HEK293 (cell line): ENCODE results near the genes SMARCC2, SPRYD4 and BAZ2A.

DNA sequence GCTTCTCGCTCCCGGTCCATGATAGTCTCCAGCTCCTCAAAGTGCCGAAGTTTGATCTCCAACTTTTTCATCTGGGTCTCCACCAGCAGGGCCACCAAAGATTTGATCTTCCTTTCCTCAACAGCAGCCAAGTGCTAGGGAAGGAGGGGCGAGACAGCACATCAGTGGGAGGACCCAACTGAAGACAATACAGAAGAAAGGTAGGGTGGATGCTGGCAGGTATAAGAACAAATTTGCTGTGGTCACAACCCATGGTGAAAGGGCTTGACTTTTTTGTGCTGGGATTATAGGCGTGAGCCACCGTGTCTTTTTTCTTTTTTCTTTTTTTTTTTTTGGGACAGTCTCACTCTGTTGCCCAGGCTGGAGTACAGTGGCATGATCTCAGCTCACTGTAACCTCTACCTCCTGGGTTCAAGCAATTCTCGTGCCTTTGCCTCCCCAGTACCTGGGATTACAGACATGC lies 9.9 kb downstream of the MYL6 start:
- PRO-cap, result no peak
- RRBS, 2 experiments, result no CpG with 5 or more reads among the region's 7 CpGs

- PRO-cap, result bidirectional peak, plus-strand start at chr12:56189770, minus-strand start at chr12:56189499
- RRBS, 2 experiments, result under 1 to 1% methylated on average over 15 to 20 of the region's 90 CpGs
These were observed at the start of gene SMARCC2 for GRCh38 chr12:56189166-56189921. Gene SMARCC2, minus strand, starts transcription at chr12:56189483.

- PRO-cap, result no peak
- RRBS, 2 experiments, result no CpG with 5 or more reads among the region's 1 CpG
These were observed 1.6 kb downstream of the ANKRD52 start for GRCh38 chr12:56256551-56257014.

GRCh38 chr12:56267381-56267994 lies 746 bp downstream of the COQ10A start:
- PRO-cap, result no peak
- RRBS, 2 experiments, result no CpG with 5 or more reads among the region's 22 CpGs

DNA sequence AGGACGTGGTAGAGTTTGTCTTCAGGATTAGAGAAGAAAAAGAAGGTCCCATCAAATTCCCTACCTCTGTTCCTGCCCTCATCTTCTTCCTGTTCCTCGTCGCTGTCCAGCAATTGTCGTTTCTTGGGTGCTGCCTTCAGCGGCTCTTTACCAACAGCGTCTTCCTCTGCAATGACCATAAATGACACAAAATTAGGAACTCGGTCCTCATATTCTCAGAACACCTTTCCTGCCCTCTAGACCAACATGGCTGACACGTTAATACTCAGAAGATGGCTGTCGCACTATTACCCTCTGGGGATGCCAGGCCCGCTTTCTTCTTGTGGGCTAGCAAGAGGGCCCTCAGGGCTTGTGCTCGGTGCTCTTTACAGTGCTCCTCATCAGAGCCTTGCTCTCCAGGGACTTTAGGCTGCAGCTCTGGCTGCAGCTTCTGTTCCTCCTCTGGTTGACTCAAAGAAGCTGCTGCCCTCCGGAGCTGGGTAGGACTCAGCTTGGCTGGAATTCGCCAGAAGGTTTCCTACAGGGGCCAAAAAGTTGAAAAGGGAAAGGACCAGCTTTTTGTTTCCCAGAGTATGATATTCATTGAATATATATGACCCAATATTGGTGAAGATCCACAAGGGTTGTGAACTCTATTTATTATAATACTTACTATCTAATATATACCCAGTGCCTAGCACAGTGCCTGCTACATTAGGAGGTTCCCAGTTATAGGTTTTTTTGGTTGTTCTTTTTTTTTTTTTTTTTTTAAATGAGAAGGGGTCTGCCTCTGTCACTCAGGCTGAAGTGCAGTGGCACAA lies 31.2 kb downstream of the TIMELESS start:
- PRO-cap, result no peak
- RRBS, 2 experiments, result no CpG with 5 or more reads among the region's 13 CpGs

DNA sequence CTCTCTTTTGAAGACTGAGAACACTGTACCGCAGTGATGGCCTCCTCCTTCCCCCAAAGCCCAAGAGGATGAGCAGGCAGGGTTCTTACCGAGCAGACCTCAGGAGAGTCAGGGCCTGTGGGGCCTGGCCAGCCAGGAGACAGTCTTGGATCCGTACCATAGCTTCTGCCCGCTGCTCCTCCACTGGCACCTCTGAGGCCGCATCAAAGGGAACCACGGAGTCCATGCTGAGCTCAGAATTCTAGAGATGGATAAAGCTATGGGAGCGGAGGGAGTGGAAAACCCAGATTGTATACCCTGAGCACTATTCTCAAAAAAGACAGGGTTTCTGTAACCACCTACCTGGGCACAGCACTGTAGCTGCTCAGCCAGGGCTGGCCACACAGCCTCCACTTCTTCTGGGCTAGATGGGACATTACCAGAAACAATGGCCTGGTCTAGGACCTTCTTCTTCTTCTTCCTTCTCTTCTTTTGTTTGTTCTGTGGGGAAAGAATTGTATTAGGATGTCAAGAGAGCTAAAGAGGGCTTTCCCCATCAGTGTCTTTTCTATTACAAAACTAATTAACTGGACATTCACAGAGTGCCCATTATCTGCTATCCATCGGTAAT lies 24.4 kb downstream of the TIMELESS start:
- PRO-cap, result no peak
- RRBS, 2 experiments, result no CpG with 5 or more reads among the region's 8 CpGs

DNA sequence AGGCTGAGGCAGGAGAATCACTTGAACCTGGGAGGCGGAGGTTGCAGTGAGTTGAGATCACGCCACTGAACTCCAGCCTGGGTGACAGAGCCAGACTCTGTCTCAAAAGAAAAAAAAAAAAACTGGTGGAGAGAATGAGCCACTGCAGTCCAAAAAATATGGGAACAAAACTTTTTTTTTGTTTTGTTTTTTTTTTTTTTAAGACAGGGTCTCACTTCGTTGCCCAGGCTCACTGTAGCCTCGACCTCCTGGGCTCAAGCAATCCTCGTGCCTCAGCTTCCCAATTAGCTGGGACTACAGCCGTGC lies 3.7 kb upstream of the SPRYD4 start:
- PRO-cap, result no peak
- RRBS, 2 experiments, result no CpG with 5 or more reads among the region's 6 CpGs

DNA sequence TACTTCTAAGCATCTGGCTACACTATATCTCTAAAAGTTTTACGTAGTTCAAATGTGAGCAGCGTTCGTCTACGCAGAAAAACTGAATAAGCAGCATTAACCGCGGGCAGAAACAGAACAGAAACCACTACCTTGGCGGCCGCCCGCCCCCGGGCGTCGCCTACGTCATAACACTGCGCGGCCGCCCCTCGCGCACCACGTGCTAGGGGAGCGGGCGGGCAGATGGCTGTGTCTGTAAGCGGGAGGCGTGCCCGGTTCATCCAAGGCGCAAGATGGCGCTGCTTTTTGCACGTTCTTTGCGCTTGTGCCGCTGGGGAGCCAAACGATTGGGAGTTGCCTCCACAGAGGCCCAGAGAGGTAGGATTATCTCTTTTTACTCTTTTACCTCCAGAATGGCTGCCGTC lies at the start of gene SPRYD4:
SPRYD4 (plus strand) TSS at position 259 of the 404 bp plus-strand sequence.
- PRO-cap, result bidirectional peak, plus-strand start at position 259 of the sequence, minus-strand start at position 119 of the sequence
- RRBS, 2 experiments, result 0% methylated on average over 1 to 7 of the region's 31 CpGs

DNA sequence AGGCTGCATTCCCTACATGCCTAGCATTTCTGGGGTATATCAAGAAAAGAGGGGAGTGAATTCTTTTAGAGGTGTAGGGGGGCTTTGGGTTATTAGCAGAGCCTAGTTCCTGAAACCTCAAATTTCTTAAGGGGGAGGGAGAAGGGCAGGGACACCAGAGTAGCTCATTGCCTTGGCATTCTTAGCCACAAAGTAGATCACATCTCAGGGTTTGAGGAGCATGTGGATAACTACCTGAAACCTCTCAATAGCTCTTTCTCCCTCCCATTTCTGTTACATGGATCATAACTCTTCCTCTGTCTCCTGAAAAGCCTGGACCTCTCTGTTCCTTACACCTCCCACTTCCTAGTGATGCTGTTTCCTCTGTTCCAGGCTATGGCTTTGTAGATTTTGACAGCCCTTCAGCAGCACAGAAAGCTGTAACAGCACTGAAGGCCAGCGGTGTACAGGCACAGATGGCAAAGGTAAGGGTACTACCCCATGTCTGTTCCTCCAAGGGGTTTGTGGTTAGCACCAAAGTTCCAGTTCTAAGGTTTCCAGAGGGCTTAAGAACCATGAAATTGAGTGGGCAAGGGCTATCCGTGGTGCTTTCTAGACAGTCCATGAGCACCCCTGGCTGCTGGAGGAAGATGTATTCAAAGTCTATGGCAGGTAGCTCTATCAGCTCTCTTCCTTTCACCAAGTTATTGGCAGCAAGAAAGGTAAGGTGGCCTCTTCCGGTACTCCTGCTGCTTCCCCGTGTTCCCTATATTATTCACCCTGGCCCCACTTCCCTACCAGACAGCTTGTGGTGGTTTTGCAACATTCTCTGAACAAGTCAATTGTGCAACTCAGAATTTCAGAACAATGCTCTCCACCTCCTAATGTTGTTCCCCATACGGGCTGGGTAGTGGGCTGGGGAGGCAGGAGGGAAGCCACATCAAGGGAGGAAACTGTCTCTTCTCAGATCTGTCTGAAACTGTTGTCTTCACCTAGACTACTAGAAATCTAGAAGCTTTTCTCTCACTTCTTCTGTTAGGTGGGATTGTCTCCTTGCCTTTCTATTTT lies 48.2 kb downstream of the RBMS2 start:
- PRO-cap, result no peak
- RRBS, 2 experiments, result no CpG with 5 or more reads among the region's 5 CpGs

DNA sequence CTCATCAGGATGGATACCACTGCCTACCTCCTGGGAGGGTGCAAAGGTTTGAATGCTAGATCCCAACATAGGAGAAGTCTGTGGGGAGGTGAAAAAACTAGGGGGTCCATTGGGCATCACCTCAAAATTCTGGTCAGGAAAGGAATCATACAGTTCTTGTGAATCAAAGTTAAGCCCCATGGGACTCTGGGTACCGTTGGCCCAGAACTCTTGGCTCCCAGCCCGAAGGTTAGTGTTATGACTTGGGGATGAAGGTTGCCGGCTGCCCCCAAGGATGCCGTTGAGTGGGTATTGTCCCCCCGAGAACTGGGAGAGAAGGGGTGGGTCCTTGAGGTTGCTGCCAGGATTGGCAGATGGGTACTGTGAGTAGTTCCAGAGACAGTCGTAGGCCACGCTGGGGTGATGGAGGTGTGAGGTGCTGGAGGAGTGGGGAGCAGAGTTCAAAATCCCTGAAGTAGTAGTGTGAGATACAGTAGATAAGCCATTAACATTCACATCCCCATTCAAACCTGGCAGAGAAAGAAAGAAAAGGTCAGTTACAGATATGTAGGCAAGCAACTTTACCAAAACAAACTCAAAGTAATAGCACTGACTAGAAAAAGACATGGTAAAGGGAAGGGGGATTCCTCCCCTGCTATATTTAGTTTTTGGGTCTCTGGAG lies 14.9 kb downstream of the BAZ2A start:
- PRO-cap, result no peak
- RRBS, 2 experiments, result no CpG with 5 or more reads among the region's 7 CpGs

DNA sequence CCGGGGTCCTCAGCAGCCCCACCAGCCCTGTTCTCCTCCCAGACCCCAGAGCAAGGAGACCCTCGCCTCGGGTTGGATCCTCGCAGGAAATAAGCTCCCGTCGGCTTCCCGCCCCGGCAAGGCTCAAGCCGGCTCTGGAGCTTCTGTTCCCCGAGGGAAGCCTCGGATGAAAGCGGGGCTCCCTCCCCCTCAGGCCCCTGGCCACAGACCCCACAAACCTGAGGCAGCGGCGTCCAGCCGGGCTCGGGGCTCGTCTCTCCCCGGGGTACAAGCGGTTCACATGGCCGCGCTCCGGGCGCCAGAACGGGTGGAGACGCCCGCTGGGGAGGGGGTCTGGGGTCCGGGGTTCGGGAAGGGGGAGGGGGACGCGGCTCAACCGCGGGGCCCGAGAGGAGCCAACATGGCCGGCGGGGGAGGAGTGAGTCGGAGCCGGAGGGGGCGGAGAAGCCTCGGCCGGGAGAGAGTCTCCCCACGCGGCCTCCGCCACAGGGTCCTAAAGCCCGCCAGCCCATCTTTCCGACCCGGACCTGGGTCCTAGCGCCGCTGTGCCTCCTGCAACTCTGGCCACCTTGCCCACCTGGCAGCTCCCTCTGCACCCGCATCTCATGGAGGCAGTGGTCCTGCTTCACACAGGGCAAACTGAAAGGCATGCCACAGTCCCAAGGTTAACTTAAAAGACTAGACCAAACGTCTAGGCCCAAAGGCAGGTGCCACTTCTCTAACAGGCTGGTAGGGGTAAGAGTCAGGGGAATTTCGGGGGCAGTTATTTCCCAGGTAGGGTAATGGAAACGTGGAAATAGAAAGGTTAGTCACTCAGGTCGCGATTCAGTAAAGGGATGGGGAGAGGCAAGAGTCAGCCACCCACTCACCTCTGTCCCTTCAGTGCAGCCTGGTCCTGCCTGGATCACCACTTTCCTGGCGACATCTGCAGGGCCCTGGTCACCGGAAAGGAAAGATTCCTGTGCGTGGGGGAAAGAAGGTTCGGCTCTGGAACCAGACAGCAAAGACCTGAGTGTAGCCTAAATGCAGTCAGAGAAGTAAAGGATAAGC lies at the start of gene BAZ2A:
BAZ2A (minus strand) TSS at position 420 of the 1,050 bp plus-strand sequence.
- PRO-cap, result unidirectional peak, minus-strand start at position 420 of the sequence
- RRBS, 2 experiments, result 1 to 3% methylated on average over 21 to 26 of the region's 58 CpGs

GRCh38 chr12:56631786-56632028 lies 1.6 kb upstream of the BAZ2A start:
- PRO-cap, result no peak
- RRBS, 2 experiments, result no CpG with 5 or more reads among the region's 1 CpG

- PRO-cap, result no peak
- RRBS, 2 experiments, result no CpG with 5 or more reads among the region's 4 CpGs
These were observed 2.6 kb upstream of the HSD17B6 start for GRCh38 chr12:56760544-56760854.

DNA sequence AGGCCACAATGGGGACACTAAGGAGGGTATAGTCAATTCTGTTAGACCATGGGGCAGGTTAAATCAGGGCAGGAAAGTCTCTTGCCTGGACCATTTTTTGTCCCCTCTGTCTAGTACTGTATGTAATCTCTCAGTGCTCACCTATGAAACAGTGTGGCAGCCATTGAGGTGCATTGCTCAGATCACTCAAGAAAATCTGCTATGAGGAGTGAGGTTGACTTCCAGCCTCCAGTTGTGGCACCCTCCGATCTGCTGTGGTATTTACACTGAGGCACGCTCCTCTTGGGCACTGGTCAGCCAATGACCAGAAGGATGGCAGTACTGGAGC lies 7.6 kb downstream of the HSD17B6 start:
- PRO-cap, result no peak
- RRBS, 2 experiments, result no CpG with 5 or more reads among the region's 2 CpGs

GRCh38 chr12:56801685-56802480 lies 38.8 kb downstream of the HSD17B6 start:
- PRO-cap, result no peak
- RRBS, 2 experiments, result no CpG with 5 or more reads among the region's 5 CpGs

DNA sequence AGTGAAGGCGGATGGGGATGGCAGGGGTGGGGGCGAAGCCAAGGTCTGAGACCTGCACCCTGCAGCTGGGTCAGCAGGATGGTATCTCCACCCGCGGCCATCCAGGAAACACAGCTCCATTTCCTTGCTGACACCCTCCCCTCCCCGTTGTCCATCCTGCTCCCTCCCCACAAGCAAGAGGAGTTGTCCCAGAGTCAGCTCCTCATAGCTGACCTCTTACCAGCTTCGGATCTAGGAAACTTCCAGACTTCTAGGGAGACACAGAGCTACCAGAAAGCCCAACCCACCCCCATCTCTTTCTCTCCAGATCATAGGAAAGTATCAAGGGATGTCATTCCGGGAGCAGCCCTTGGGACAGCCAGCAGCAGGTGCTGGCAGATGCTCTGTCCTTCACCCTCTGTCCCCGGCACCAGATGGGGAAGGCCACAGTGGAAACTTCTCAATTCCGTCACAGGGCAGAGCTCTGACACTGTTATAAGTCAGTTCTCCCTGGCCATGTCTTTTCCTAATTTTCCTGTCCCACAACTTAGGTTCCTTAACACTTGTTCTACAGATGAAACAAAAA lies 2.8 kb downstream of the GPR182 start:
- PRO-cap, result no peak
- RRBS, 2 experiments, result 93% methylated on average over 2 of the region's 9 CpGs

DNA sequence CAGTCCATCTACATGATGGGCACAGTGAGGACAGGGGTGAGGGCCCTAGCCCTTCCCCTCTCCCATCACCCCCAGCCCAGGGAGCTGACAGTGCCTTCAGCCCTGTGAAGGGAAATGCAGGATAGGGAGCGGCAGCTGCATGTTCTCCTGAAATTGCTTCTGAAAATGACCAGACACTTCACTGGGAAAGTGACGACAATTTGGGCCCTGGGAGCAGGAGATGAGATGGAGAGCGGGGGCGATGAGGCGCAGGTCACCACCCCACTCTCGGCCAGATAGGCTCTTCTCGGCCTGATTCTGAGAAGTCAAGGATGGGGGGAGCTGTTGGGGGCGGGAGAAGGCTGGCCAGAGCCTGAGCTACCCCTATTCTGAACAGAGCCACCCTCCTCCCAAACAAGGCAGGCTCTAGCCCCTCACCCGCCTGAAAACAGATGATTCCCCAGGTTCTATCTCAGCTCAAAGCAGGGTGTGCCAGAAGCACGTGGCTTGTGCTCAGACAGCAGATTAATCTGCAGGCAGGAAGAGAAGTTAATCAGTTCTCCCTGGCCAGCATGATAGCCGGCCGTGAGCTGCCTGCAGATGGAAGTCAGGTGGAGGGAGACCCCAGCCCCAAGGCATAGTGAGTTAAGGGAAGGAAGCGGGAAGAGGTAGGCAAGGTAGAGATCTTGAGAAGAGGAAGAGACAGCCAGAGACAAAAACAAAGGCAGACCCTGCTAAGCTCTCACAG lies 10.7 kb upstream of the TAC3 start:
- PRO-cap, result no peak
- RRBS, 2 experiments, result no CpG with 5 or more reads among the region's 13 CpGs

DNA sequence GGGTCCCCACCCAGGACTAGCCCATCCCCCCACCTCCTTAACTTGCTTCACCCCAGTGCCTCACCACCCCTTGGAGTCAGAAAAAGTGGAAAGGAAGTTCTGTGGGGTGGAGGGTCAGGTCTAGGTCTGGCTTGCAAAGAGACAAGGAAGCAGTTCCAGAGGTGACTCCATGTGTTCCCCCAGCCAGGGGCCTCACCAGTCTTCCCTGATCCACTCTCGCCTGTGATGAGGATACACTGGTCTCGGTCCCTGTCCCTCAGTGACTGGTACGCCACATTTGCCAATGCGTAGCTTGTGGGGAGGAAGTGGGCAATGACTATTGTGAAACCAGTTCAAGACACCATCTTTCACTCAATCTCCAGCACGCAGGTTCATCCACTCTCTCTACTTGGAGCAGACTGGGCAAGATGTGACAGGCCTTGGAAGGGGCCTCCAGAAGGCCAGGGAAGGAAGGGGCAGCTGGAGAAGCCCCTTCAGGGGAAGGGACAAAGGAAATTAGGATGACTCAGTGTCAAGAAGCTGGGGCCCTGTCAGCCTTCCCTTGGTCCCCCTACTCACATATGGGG lies 2.4 kb downstream of the MYO1A start:
- PRO-cap, result no peak
- RRBS, 2 experiments, result no CpG with 5 or more reads among the region's 5 CpGs

GRCh38 chr12:57126971-57128192 lies 901 bp upstream of the LRP1 start:
- PRO-cap, result bidirectional peak, plus-strand start at chr12:57127451, minus-strand start at chr12:57127320; bidirectional peak, plus-strand start at chr12:57127969, minus-strand start at chr12:57127851
- RRBS, 2 experiments, result 2% methylated on average over 15 of the region's 59 CpGs

DNA sequence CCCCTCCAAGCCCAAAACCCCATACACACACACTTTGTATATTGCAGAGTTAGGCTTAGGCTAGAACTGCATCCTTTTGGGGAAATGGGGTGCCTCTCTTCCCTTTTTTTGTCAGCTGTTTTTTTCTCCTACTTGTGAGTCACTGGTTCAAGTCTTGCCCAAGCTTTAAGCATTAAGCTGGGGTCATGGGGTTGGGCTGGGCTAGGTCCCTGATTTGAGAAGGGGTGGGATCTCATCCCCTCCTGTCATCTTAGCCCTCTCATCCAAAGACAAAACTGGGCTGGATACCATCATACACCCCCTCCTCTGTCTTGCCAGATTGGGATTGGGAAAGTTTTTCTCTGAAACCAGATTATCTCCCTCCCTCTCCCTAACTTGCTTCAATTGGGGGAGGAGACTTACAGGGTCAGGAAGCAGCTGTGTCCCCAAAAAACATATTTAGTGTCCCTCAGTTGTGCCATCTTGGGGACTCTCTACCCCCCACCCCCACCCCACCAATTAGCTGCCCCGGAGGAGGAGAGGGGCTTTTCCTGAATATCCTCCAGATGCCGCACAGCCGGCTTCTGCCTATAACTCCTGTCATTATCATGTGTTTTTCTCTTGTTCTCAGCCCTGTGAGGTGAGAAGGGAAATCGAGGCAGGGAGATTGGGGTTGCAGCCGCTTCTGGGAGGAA lies 1.8 kb downstream of the LRP1 start:
- PRO-cap, result no peak
- RRBS, 2 experiments, result 94% methylated on average over 2 of the region's 5 CpGs; no CpG with 5 or more reads in 1 of the 2 experiments